ENCODE data around the genes KPNA7 and GJC3.

- PRO-cap = no peak
Observed at GRCh38 chr7:99099003-99099380, 44.9 kb downstream of the SMURF1 start.

- PRO-cap = no peak
Observed at GRCh38 chr7:99200911-99201553, 6.9 kb downstream of the KPNA7 start.

GRCh38 chr7:99208020-99208219 lies at the start of gene KPNA7:
Gene KPNA7 (minus strand): TSS chr7:99208115.
- PRO-cap = no peak

DNA sequence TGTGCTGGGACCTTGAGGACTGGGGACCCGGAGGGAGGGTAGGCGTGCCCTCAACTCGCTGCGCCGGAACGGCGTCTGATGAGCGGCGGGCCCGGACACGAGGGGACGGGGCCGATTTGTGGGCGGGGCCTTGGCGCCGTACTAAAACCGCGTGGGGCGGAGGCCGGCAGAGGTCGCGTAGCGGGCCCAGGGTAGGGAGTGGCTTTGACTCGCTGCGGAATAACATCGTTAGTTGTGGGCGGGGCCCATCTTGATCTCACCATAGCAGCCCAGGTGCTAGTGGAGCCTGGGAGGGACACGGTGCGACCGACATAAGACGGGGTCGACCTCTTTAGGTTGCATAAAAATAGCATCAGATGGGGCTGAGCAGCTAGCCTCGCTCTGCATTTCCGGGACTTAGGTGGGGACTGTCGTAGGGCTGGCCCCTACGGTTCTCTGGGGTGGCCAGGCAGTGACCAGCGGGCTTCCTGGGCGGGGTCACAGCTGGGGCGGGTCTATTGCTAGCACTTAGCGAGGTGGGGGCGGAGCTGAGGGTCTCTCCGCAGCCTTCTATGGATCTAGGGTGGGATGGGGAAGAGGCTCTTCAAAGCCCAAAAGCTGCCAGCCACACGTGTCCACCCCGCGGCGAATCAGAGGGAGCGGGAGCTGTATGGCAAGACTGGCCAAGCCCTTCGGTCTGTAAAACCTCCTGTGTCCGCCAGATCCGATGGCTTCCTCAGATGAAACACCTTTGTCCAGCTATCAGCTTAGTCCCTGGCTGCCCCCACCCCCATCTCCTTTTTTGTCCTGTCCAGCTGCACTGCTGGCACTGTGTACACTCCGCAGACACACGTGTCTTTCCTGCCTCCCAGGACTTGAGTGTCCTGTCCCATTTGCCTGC lies 15.2 kb downstream of the PDAP1 start:
- PRO-cap = bidirectional peak, plus-strand start at position 169 of the sequence, minus-strand start at position 77 of the sequence

DNA sequence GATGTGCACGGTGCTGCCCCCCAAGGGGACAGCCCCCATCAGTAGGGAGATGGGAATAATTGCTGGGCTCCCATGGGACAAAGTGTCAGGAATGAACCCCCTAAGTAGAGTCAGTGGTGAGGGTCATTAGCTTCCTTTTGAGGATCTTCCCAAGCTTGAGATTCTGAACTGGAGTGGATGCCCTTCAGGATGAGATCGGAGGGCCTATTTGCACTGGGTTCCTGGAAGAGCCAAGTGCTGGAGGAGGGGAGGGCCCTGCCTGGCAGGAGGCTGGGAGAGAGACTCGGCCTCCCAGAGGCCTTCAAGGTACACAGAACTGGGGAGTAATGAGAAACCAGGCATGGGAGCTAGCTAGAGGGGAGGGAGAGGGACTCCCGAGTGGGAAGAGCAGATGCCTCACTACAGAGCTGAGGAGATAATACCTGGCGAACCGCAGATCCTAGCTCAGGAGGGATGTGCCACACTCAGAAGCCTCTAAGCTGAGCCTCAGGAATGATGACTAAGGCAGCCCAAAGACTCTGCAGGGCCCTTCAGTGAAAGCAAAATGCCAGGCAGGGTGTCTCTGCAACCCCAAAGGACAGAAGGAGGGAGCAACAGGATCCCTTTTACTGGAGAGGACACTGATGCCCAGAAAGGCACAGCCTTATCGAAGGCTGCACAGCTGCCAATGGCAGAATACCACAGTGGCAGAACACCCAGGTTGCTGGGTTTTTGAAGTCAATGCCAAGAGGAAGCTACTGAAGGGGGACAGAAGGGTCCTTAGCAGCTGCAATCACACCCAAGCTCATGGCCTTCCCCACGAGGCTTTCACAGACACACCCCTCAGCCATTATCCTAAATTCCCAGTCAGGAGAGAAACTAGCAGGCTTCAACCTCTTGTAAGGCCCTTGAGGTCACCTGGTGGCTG lies 9.3 kb downstream of the PDAP1 start:
- PRO-cap = no peak

DNA sequence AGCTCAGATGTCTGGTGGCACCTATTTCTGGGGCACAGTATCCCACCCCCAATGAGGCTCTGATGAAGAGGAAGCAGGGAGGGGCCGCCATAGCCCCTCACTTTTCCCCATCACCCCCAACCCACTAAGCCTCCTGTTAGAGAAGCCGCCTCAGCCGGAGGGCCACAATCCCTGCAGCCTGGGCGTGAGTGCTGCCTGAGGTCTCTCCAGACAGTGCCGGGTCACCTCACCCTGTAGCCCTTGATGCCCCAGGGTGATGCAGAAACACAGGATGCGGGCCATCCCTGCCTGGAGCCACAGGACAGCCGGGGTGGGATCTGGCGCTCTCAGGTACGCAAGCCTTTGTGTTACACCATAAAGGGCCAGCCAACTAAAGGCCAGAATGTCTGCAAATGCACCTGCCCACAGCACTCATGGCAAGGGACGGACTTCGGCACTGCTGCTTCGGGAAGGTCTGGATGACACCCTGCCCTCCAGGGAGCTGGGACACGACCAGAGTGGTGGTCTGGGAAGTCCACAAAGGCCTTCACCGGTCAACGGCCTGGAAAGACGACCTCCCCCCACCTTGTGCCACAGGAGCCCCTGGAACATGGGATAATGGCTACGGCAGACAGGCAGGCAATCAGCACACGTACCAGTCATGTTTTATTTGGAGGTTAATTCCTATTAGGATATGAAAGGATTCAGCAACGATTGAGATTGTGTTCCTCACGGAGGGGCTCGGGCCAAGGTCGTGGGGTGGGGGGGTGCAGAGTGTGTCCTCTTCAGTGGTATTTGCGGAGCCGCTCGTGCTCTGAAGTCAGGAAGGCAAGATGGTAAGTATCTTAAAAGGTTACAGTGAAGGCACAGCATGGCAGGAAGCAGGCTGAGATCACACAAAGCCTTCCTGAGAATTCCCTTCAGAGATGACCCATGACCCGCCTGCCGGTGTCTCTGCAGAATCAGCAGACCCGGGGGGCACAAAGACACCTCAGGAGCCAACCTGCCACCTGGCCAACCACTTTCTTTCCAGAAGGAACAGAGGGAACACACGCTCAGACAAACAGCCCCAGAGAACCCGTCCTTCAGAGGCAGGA lies 8.1 kb downstream of the ATP5MF start:
- PRO-cap = no peak

DNA sequence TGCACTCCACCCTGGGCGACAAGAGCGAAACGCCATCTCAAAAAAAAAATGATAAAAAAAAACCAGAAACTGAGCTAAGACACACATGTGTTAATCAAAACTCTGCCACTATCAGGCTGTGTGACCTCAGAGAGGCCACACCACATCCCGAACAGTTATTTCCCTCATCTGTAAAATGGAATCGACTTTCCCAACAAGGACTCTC lies 844 bp downstream of the ATP5MF start:
- PRO-cap = no peak

DNA sequence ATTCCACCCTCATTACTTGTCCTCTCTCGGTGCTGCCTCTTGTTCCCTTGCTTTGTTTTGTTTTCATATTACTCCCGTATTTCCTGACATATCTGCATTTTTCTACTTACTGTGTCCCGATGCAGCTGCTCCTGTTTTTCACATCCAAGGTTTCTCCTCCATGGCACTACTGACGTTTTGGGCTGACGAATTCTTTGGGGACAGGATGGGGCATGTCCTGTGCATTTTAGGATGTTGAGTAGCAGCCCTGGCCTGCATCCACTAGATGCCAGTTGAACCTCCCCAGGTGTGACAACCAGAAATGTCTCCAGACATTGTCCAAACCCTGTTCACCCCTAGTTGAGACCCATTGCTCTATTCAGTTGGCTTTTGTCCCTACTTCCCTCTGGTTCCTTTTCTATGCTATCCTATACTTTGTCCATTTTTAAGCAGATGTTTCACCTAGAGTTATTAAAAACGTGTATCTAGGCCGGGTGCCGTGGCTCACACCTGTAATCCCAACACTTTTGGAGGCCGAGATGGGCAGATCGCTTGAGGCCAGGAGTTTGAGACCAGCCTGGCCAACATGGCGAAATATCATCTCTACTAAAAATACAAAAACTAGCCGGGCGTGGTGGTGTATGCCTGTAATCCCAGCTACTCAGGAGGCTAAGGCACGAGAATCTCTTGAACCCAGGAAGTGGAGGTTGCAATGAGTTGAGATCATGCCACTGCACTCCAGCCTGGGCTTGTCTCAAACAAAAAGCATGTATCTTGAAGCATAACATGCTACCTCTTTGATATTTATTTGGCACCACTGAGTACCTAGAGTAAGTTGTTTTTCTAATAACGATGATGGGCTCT lies 12.6 kb downstream of the ZNF789 start:
- PRO-cap = no peak

DNA sequence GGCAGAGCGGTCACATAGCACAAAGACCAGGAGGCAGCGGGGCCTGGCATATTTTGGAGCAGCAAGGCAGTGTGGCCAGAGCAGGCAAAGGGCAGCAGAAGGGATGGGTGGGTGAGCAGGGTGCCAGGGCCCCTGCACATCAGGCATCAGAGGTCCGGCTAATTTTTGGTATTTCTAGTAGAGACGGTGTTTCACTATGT lies 3.8 kb downstream of the ZNF394 start:
- PRO-cap = no peak

DNA sequence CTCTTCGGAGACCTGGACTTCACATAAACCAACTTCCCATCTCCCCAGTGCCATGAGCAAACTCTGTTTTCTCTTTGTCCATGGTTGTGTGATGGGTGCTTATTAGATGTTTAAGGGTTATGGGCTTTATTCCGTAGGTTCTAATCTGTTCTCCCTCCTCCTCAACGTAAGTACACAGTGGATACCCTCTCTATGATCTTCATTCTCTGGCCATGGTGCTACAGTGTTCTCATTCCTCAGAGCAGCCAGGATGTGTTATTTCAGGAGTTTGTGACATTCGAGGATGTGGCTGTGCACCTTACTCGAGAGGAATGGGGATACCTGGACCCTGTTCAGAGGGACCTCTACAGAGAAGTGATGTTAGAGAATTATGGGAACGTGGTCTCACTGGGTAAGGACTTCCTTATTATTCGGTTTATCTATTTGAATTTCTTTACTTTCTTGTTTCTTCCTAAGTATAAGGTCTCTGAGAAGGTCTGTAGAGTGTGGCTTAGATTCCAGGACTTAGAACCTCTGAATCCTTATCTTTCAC lies 3.7 kb downstream of the ZNF655 start:
- PRO-cap = no peak

DNA sequence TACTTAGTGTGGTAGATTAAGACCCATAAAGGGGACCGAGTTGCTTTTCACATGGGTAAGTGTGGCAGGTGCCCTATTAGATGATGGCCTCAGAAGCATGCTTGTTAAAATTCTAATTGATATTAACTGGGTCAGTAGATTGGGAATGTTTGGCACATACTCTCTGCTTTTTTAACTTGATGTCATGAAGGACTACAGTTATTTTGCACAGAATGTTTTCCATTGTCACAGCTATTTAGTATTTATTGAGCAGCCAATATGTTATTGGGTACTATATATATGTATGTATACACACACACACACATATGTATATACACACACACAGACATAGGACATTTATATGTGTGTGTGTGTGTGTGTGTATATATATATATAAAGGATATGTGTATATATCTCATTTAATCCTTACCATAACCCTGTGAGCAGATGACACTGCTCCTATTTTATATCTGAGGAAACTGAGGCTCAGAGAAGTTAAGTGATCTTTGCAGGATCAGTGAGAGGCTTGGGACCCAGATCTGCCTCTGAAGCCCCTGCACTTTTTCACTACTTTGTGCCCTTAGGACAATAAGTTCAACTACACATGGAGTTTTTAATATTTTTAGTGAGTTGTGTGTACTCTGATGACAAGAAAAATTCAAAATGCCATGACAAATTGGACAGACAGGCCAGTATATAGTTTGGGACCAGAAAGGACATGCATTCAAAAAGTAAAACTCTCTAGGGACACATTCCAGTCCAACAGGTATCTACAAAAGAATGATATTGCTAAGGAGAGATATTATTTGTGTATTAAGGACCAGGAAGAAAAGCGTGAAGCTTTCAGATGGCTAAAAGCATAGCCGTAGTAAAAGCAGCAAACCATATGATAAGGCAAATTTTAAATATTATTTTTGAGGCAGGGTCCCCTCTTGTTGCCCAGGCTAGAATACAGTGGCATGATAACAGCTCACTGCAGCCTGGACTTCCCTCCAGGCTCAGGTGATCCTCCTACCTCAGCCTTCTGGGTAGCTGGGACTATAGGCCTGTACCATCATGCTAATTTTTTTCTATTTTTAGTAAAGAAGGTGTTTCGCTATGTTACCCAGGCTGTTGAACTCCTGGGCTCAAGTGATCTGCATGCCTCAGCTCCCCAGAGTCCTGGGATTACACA lies 7.6 kb downstream of the ZNF655 start:
- PRO-cap = no peak

- PRO-cap = no peak
Observed at GRCh38 chr7:99572340-99572905, 14.0 kb downstream of the ZNF655 start.

DNA sequence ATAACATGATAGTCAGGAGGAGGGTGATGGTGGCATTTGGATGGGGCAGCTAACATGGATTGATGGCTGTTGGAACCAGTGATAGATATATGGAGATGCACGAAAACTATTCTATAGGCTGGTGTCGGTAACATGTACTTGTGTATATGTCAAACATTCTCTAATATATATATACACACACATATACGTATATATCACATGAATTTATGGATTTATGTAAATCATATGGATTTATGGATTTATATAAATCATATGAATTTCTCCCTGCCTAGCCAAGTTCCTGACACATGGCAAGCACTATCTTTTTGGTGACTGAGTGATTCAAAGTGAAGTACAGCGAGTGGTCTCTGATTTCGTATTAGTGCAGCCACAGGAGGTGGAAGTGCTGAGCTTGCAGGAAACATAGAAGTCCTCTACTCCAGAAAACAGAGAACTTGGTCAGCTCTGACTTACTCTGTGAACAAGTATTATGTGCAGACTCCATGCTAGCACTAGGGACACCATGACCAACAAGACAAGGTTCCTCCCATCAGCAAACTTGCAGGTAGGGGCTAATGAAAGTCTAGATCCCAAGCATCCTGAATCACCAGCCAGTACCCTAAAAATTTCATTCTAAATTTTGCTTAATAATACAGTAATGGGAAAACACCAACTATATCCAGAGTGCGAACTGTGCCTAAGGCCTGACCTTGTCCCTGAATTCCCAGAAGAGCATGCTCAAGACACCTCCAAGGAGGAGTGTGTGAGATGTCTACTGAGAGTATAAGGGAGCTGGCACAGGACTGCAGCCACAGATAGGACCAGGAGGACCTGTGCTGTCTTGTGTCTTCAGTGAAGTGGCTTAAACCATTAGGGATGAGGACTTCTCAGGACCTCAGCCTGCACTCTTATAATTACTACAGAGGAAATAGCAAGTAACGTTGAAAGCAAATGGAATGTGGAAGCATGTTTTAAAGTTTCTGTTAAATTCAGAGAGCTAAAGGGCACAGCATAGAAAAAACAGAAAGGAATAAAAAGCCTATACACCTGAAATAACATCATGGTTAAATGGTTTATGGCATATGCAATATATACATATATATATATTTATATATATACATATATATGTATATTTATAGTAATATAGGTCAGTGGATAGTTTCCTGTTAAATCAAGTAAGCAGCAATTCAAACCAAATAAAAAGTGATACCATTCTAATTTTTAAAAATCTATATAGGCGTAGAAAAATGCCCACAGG lies 28.3 kb downstream of the CYP3A5 start:
- PRO-cap = no peak

GRCh38 chr7:99730015-99730216 lies 5.1 kb downstream of the CYP3A7 start:
- PRO-cap = no peak

DNA sequence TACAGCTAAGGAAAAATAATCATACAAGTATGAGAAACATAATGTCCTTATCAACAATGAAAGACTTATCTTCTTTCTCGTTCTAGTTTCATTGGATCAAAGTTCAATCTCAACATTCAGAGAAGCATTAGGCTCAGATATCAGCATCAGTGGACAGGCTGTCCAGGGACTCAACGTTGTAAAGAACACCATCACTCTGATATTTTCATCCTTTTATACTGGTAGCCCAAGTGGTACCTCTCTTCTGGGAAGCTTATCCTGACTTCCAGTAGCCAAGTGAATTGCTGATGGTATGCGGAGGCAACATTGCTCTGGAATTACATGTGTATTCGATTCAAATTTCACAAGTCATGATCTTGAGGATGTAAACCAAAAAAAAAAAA lies 3.1 kb upstream of the CYP3A4 start:
- PRO-cap = no peak

GRCh38 chr7:99859931-99860818 lies 16.7 kb downstream of the OR2AE1 start:
- PRO-cap = no peak

DNA sequence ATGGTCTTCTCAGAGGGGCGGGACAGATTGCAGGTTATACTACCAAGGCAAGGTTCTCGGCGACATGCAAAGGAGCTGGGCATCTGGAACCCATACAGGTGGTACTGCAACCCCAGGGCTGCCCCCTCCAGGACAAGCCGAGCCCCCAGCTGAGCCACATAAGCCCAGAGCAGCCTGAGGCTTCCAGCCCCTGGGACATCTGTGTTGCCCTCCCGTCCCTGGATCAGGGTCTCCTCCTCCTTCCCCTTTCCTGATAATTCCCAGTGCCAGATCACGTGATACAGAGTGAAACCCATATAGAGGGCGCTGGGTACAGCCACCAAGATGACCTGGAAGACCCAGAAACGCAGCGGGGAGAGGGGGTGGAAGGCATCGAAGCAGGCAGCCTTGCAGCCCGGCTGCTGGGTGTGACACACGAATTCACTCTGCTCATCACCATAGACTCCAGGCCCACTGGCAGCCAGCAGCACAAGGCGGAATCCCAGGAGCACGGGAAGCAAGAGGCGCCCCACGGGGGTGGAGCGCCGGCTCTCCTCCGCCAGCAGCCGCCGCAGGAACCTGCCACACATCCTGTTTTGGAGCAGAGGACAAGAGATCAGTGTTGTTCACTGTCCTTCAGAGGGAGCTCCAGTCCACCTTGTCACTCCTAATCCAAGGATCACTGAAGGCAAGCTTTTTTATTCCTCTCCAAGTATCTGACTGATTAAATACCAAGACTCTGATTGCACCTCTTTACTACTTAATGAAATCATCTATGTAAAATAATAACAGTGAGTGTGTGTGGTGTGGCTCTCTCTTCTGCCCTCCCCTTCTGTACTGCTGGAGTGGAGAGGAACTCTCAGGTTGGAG lies at the start of gene GJC3:
GJC3 (minus strand) TSS at position 569 of the 849 bp plus-strand sequence.
- PRO-cap = no peak

GRCh38 chr7:99997190-99998234 lies 17.9 kb upstream of the ZKSCAN1 start:
- PRO-cap = unidirectional peak, plus-strand start at chr7:99997708

GRCh38 chr7:100023272-100024001 lies 8.0 kb downstream of the ZKSCAN1 start:
- PRO-cap = no peak

- PRO-cap = no peak
Observed at GRCh38 chr7:100034102-100035320, 15.1 kb upstream of the ZSCAN21 start.

Data from ureter (tissue), 1 donor.